ENCODE results near the genes CCNJ and EXOSC1.

DNA sequence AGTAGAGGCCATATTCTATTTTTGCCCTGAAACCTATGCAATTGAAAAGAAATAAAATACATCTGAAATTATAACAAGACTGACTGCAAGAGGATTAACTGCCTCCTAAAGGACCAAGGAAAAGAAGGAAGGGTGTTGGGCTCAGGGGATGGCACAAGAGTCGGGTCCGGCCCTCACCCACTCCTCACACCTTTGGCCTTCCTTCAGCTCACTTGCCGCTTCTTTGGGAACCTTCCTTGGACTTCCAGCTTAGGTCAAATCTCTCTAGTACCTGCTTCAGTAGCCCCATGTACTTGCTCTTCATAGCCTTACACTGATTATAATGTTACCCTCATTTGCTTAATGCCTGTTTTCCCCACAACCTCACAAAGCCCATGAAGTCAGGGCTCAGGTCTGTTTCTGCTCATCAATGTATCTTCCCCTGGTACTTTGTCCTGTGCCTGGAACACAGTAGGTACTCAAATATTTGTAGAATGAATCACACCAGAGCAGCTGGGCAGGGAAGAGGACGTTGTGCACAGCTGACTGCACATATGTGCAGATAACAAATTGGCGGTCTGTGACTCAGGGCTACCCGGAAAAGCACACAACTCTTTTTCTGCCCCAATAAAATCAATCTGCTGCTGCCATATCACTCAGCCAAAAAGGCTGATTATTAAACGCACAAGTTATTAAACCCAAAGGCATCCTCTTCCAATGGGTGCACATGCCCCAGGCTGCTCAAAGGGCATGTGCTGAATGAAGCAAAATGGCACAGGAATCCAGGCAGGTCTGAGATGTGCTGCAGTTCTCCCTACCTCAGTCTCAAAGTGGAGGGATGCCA lies 43.8 kb downstream of the SORBS1 start:
- PRO-cap, 4 experiments: no peak in any of the 4 experiments
- RAMPAGE, long total RNA, 4 experiments: no peak in any of the 4 experiments

DNA sequence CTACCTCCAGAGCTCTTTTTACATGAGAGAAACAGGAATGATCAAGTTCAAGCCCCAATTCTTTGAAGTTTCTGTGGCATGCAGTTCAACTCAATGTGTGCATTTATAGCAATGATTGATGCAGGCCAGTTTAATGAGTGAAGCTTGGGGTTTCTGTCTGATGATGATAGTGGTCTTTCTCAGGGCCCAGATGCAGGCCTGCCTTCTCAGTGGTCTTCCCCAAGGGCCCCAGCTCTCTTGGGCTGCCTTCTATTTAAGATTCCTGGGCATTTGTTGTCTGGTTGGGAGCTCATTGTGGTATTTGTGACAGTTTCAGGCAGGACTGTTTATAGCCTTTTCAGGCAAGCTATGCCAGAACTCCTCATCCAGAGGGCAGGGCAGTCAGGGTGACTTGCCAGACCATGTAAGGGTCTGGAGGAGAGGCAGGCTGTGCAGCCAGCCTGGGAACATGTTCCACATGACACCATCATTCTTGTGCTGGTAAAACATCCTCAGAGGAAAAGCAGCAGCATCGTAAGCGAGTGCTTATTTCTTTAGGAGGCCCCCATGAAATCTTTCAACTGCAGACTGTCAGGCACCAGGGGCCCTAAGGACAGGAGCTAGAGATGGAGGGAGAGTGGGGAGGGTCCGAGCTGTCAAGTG lies 43.9 kb upstream of the SORBS1 start:
- PRO-cap, 4 experiments: no peak in any of the 4 experiments
- RAMPAGE, long total RNA, 4 experiments: no peak in any of the 4 experiments

GRCh38 chr10:95874205-95875180 lies 33.3 kb upstream of the CC2D2B start:
- PRO-cap, 4 experiments: no peak in any of the 4 experiments
- RAMPAGE, long total RNA, 4 experiments: no peak in any of the 4 experiments

DNA sequence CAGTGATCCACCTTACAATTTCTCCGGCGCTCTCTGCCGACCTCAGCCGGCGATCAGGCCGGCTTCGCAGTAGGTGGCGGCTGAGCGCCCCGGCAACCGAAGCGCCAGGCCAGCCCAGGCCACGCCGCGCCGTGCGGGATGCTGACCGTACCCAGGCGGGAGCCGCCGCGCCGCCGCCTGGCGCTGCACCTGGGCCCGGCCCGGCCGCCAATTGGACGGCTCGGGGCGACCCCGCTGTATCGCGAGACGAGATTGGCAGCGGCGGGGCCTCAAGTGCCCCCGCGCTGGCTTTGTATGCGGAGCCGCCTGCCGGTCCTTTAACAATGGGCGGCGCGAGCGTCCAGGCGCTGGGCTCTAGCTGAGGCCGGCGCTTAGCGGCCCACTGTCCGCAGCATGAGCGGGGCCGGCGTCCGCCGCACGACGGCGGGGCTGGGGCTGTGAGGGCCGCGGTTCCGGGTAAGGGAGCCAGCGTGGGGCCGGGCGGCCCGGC lies at the start of gene CCNJ:
Gene CCNJ, plus strand, starts transcription at position 320 of the 490 bp plus-strand sequence.
- PRO-cap, 4 experiments: peak in 4 of 4 experiments; most common plus-strand start position 320 of the sequence (in 3); most common minus-strand start position 164 of the sequence (in 4)
- RAMPAGE, long total RNA, 4 experiments: no peak in any of the 4 experiments

- PRO-cap, 4 experiments: no peak in any of the 4 experiments
- RAMPAGE, long total RNA, 4 experiments: no peak in any of the 4 experiments
Measured at GRCh38 chr10:96119143-96119517, 11.0 kb upstream of the ZNF518A start.

DNA sequence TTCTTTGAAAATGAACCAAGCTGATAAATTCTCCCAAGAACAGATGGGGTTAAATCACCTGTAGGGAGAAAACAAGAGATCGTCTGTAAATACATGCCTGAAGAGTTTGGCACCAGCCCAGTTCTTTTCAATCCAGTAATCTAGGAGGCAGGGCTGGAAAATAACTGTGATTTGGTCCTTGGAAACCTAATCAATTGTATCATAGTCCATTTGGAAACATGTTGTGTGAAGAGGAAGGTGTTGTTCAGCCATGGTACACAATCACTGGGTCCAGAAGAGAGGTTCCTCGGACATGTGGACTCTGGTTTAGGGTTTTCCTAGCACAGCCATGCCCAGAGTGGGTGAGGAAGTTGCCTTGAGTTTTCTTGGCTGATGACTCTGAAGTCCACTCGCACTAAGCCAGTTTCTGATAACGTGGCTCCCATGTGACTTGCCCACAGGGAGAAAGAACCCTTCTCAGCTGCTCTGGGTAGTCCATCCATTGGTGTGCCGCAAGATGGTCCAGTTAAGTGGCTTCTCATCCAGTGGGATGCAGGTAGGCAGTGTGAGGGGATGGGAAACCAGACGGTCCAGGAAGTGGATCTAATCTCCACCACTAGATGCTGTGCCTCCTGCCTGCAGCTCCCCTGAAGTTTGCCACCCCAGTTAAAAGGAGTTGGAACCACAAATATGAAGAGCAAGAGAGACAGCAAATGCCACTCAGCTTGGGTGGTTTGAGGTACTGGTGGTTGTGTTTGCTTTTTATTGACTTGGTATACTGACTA lies 5.1 kb downstream of the BLNK start:
- PRO-cap, 4 experiments: no peak in any of the 4 experiments
- RAMPAGE, long total RNA, 4 experiments: no peak in any of the 4 experiments

GRCh38 chr10:96269259-96269767 lies 2.1 kb downstream of the BLNK start:
- PRO-cap, 4 experiments: no peak in any of the 4 experiments
- RAMPAGE, long total RNA, 4 experiments: no peak in any of the 4 experiments

DNA sequence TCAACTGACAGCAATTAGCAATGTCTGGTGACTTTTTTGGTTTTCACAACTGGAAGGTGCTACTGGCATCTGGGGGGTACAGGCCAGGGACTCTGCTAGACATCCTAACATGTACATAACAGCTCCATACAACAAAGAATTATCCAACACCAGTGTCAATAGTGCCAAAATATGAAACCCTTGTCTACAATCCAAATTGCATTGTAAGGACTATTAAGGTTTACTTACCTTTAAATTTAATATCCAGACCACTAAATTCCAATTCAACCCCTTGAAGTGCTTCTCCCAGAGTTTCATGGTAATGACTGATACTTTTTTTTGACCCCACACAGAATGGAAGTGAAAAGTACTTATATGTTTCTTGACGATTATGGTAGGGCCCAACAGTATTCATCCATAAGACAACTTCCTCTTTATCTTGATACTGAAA lies 10.4 kb downstream of the TM9SF3 start:
- PRO-cap, 4 experiments: no peak in any of the 4 experiments
- RAMPAGE, long total RNA, 4 experiments: no peak in any of the 4 experiments

GRCh38 chr10:96588707-96589144 lies 1.9 kb upstream of the TM9SF3 start:
- PRO-cap, 4 experiments: no peak in any of the 4 experiments
- RAMPAGE, long total RNA, 4 experiments: no peak in any of the 4 experiments

GRCh38 chr10:96664421-96665149 lies 55.7 kb downstream of the PIK3AP1 start:
- PRO-cap, 4 experiments: peak in 1 of 4 experiments; most common plus-strand start chr10:96664856 (in 1)
- RAMPAGE, long total RNA, 4 experiments: no peak in any of the 4 experiments

DNA sequence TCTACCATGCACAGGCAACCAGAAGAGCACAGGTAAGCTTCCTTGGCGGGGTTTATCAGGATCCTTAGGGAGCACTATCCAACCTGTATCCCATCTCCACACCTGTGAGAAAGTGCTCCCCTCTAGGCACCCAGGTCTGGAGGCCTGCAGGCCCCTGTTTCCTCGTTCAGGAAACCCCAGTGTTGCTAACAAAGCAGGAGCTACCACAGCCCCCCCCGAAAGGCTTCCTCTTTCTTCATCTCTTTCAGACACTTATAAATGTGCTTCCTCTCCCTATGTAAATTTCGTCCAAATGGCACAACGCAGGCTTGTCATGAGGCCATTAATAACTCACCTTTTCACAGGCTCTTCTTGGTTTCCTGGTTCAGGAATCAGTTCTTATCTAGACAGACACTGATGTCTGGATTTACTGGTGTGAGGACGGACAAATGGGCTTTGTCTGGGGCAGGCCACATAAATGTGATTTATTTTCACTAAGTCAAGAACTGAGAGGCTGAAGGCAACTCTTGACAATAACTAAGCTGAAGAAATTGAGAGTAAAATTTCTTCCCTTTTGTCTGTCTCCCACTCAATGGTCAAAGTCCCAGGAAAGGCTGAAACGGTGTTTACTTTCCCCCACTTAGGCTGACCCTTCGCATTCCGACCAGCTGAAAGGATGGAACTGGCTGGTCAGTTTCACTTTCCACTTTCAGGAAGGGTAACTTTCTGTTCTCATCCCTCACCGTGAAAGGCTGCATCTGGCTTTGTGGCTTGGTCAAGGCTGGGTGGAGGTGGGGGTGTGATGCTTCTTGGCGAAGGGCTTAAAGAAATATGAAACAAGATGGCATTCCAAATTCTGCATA lies 46.8 kb downstream of the PIK3AP1 start:
- PRO-cap, 4 experiments: peak in 3 of 4 experiments; most common plus-strand start position 280 of the sequence (in 1); most common minus-strand start position 654 of the sequence (in 2)
- RAMPAGE, long total RNA, 4 experiments: start-site peak on the minus strand in 1 of 4 experiments, centred at positions 148 to 664 of the sequence, 19 to 20 reads per replicate

GRCh38 chr10:96840966-96841351 lies 8.9 kb downstream of the LCOR start:
- PRO-cap, 4 experiments: no peak in any of the 4 experiments
- RAMPAGE, long total RNA, 4 experiments: no peak in any of the 4 experiments

GRCh38 chr10:96921582-96922030 lies 89.5 kb downstream of the LCOR start:
- PRO-cap, 4 experiments: no peak in any of the 4 experiments
- RAMPAGE, long total RNA, 4 experiments: no peak in any of the 4 experiments

GRCh38 chr10:96947043-96947376 lies 114.9 kb downstream of the LCOR start:
- PRO-cap, 4 experiments: no peak in any of the 4 experiments
- RAMPAGE, long total RNA, 4 experiments: no peak in any of the 4 experiments

GRCh38 chr10:97320750-97321529 lies 1.9 kb downstream of the FRAT1 start:
- PRO-cap, 4 experiments: peak in 4 of 4 experiments; most common plus-strand start chr10:97321115 (in 3); most common minus-strand start chr10:97321006 (in 3)
- RAMPAGE, long total RNA, 4 experiments: no peak in any of the 4 experiments

GRCh38 chr10:97332902-97334099 lies 1.2 kb downstream of the FRAT2 start:
- PRO-cap, 4 experiments: peak in 4 of 4 experiments; most common plus-strand start chr10:97333082 (in 3); most common minus-strand start chr10:97332990 (in 4)
- RAMPAGE, long total RNA, 4 experiments: no peak in any of the 4 experiments

DNA sequence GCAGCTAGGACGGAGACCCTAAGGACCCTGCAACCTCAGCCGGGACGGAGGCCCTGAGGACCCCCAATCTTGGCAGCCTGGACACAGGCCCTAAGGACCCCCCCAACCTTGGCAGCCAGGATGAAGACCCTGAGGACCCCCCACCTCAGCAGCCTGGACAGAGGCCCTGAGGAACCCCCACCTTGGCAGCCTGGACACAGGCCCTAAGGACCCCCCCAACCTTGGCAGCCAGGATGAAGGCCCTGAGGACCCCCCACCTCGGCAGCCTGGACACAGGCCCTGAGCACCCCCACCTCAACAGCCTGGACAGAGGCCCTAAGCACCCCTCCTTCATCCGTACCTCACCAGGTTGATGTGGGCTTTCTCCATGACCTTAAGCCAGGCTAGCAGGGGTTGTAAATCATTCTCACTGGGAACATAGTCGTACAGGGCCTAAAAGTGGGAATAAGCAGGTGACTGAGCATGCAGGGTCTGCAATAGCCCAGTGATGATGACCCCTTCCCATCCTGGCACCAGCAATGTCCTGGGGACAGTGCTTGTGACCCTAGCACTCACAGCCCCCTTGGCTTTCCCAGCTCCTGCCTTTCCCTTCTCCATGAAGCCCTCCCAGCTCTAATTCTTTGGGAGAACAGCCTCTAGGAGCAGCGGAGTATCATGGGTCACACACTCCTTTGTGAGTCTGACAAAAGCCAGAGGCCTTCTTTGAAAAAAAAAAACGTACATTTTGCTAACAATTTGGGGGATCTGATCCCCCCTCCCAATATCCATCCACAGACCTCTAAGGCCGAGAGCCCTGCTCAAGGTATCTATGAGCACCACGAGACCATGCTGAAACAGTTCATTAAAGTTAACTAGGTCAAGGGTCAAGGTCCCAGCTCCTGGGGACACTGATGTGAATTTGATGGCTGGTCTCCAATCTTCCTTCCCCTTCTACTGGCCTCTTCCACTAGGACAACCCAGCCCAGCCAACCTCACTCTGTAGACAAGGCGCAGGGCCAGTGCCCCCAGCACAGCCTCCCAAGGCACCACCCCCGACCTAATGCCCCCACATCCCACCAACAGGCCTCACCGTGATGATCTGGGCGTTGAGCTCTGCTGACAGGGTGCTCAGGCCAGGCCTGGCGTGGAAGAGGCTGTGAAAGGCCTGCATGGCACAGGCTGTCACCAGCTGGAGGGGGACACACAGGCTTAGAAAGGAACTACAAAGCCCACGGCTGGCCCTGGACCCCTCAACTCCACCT lies 15.9 kb downstream of the RRP12 start:
- PRO-cap, 4 experiments: no peak in any of the 4 experiments
- RAMPAGE, long total RNA, 4 experiments: no peak in any of the 4 experiments

DNA sequence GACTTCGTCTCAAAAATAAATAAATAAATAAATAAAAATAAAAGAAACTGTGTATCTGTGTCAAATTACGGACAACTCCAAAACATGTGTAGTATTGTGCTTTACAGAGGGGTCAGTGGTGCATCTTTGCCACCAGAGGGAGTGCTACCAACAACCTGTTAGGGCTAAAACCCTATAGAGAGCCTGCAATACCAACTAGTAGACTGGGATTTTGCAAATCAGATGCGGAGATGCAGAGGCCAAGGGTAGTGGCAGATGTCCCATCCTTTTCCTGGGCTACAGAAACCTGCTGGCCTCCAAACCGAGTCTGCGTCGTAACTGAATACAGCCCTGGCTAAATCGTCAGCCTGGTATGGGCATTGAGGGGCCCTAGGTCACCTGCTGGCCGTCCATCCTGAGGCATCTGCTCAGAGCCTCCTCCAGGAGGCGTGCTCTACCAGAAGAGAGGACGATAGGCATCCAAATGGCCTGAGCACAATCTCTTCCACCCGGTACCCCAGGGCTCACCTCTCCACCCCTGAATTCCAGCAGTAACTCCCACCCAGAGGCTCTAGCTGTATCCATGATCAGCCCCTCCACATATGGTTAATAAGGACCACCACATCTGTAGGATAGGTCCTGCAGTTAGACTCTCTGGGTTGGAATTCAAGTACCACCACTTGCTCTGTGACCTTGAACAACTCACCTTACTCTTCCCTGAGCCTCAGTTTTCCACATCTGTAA lies 6.2 kb upstream of the RRP12 start:
- PRO-cap, 4 experiments: no peak in any of the 4 experiments
- RAMPAGE, long total RNA, 4 experiments: no peak in any of the 4 experiments

- PRO-cap, 4 experiments: no peak in any of the 4 experiments
- RAMPAGE, long total RNA, 4 experiments: no peak in any of the 4 experiments
Measured at GRCh38 chr10:97435976-97436539, 9.7 kb downstream of the EXOSC1 start.

GRCh38 chr10:97445229-97446302 lies at the start of gene EXOSC1:
TSS of gene EXOSC1 (minus strand) at chr10:97446006.
- PRO-cap, 4 experiments: peak in 4 of 4 experiments; most common plus-strand start chr10:97446177 (in 4); most common minus-strand start chr10:97446011 (in 3)
- RAMPAGE, long total RNA, 4 experiments: start-site peak on the plus strand in 1 of 4 experiments, at chr10:97446169-97446187 at its widest, 43 reads per replicate; start-site peak on the minus strand in 3 of 4 experiments, at chr10:97445983-97446012 at its widest, 105 to 242 reads per replicate